ENCODE results near the gene GBGT1.

DNA sequence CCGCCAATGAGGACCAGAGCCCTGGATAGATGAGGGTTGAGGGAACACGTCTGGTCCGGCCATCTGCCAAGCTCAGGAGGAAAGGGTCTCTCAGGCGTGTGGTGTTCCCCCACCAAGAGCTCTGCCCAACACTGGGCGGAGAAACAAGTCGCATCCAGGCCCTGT is 1.5 kb downstream of the RALGDS start:
- PRO-cap, result no peak

DNA sequence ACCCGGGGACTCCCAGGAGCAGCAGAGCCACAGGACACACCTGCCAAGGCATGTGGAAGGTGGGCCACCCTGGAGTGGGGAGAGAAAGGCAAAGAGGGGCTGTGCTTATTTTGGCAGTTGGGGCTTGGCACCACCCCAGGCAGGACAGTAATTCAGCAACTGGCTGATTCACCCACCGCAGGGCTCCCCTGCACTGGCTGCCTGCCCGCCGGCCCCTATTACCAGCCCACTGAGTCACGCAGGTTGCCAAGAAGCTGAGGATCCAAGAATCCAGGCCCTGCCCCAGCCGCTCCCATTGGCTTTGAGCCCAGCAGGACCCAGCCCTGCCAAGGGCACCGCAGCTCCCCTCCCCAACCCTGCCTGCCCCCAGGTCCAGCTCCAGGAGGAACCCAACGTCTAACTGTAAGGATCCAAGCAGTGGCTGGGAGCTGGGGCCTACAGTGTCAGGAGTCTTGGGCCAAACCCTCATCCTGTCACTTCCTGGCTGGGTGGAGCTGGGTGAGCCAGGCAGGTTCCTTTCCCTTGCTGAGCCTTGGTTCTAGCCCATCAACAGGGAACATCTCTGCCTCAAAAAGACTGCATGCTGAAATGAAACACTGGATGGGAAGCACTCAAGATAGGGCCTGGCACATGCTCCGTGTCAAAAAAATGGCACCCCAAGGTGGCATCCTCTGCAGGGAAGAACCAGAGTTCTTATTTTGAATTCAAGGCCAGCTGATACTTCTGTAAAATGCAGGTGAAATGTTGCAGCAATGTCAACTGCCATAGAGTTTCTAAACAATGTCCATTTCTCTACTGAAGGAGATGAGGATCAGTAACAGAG is 14.4 kb upstream of the RALGDS start:
- PRO-cap, result no peak

DNA sequence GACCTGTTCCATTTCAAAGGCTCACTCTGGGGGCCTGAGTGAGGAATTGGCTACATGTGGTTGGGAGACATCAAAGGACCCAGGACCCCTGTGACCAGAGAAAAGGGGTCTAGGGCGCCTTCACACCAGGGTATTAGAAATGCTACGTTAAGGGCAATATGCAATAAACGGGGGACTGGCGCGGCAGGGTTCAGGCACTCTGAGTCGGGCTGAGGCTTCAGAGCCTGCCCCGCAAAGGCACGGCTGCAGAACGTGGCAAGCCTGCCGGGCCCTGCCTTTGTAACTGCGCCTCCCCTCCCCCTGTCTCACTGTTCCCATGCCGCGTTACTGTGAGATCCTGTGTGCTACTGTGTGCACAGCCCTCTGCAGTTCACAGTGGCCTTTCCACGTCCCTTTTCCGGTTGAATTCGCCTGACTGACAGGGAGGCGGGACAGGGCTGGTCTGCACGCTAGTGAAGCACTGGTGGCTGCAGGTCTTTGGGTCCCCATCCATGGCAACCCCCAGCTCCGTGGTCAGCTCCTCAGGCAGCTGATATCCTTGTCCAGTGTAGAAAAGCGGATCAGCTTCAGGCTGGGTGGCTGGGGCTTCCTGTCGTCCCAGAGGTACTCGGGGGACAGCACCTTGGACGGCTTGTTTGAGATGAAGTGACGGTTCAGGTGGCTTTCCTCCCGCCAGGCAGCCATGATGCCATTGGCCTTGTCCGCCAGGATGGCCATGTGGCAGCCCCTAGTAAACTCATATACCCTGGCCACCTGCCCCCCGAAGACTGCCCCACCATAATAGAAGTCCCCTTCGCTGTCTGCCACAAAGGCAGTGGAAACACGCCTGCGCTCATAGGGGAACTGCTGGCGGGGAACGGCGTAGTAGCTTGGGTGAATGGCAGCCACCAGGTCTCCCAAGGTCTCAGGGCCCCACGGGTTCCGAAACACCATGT is 10.4 kb downstream of the GBGT1 start:
- PRO-cap, result no peak

- PRO-cap, result bidirectional peak, plus-strand start at chr9:133164047, minus-strand start at chr9:133163914
Measured at GRCh38 chr9:133163278-133164321, at the start of gene GBGT1. Gene GBGT1 (minus strand): TSS chr9:133163914.

- PRO-cap, result no peak
Measured at GRCh38 chr9:133278591-133279183, 57.3 kb downstream of the SURF6 start.

GRCh38 chr9:133361244-133362244 is 5.2 kb downstream of the SURF2 start:
- PRO-cap, result no peak

DNA sequence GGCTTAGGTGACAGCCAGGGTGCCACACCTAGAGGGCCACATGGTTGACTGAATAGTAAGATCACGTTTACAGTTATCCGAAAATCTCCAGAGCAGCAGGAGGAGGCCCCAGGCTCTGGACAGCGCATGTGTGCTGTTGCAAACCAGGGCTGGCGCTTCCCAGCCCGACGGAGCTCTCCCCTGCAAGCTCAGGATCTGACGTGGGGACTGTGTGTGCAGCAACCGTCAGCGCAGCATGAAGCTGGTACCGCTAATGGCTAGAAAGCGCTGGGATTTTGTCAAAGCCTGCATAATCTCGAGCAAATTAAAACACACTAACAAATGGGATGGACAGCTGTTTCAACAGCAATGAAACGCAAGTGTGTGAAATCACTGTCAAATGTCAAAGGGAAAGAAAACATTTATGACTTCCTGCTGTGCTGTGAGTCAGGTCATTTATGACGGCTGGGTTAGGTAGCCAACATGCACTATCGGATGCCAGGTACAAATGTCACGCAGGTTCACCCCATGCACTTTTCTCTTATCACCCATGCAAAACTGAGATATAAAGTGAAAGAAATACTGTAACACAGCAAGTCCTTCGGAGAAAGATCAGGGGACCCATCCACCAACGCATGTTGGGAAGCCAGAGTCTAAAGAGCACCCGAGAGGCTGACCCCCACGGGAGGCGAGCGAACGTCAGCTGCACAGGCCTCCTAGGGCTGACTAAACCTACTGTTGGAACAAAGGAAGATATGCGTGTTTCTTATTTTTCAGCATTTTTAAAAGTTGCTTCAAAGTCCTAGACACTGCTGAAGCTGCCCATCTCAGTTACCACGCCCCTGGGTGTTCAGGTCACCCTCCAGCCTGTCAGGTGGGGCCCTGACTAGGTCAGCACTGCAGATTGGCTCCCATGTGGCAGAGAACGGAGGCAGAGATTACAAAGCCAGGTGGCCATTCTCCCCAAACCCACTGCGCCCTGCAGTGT is 7.3 kb downstream of the SURF4 start:
- PRO-cap, result no peak

- PRO-cap, result no peak
Measured at GRCh38 chr9:133371250-133372427, 4.2 kb downstream of the SURF4 start.

DNA sequence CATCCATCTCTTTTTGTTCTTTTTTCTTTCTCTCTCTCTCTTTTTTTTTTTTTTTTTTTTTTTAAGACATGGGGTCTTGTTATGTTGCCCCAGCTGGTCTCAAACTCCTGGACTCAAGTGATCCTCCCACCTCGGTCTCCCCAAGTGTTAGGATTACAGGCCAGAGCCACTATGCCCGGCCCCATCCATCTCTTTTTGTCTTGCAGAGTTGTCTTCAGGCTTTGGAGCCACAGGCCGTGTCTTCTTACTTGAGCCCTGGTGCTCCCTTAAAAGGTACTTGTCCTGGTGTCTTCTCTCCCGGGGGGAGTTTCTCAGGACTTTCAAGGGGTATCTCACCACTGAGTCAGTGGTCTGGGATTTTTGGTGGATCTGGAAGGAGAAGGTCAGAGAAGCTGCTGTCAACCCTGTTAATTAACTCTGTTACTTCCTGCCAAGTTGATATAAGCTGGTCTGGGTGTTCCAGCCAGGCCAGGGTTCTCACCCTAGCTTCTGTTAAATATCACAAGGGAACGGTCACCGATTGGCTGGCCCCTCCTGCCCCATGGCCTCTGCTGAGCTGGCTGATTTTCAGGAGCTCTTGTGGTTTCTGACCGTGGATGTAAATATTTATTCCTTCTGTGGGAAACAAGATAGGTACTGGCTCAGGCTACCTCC is 855 bp downstream of the ADAMTS13 start:
- PRO-cap, result no peak

DNA sequence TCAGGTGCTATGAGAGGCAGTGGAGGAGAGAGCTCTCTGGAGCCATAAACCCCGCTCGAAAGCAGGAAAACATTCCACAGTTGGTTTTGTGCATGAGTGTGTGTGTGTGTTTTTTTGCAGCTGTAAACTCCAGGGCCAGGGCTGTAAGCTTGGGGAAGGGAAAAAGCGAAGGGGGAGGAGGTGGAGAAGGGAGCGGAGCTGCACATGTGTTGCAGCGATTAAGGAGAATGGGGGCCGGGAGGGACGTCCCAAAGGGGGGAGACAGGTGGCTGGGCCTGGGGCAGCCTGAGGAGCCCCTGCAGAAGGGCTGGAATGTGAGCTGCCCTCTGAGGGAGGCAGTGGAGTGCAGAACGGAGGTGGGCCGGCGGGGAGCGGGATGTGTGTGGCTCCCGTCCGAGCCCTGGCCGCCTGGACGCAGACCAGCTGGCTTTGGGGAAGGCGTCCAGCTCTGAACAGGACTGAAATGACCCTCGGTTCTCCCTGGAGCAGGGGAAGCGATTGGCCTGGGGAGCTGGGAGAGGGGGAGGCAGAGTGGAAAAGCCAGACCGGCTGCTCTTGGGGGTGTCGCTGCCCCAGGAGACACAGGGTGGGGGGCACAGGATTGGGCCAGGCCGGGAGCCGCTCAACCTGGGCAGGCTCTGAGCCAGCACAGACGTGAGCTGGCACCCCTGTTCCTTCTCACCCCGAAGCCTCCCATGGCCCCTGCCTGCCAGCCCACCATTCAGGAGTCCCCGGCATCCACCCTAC is 2.8 kb upstream of the MYMK start:
- PRO-cap, result no peak

- PRO-cap, result no peak
Measured at GRCh38 chr9:133539072-133539884, 4.8 kb downstream of the ADAMTSL2 start.

DNA sequence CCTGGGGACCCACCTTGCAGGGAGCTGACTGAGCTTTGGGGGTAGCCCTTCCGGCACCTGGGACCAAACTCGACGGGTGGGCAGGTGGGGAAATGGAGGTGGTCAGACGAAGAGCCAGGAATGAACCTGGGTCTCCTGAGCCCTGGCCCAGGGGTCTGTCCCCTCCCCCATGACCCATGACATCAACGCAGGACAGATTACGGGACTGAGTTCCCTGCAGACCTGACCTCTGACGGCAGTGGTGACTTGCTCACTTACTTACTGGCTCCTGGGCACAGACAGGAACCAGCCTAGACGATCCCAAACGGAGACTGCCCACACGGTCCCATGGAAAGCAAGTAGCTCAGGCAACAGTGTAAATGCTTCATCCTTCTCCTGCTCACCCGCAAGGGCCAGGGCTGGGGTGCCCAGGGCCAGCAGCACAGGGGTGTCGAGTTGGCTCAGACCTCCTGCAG is 5.4 kb downstream of the ADAMTSL2 start:
- PRO-cap, result no peak

- PRO-cap, result no peak
Measured at GRCh38 chr9:133568001-133568372, 33.5 kb downstream of the ADAMTSL2 start.

- PRO-cap, result no peak
Measured at GRCh38 chr9:133655771-133656959, 20.0 kb downstream of the DBH start.

- PRO-cap, result no peak
Measured at GRCh38 chr9:133715728-133716386, 22.3 kb downstream of the SARDH start.

DNA sequence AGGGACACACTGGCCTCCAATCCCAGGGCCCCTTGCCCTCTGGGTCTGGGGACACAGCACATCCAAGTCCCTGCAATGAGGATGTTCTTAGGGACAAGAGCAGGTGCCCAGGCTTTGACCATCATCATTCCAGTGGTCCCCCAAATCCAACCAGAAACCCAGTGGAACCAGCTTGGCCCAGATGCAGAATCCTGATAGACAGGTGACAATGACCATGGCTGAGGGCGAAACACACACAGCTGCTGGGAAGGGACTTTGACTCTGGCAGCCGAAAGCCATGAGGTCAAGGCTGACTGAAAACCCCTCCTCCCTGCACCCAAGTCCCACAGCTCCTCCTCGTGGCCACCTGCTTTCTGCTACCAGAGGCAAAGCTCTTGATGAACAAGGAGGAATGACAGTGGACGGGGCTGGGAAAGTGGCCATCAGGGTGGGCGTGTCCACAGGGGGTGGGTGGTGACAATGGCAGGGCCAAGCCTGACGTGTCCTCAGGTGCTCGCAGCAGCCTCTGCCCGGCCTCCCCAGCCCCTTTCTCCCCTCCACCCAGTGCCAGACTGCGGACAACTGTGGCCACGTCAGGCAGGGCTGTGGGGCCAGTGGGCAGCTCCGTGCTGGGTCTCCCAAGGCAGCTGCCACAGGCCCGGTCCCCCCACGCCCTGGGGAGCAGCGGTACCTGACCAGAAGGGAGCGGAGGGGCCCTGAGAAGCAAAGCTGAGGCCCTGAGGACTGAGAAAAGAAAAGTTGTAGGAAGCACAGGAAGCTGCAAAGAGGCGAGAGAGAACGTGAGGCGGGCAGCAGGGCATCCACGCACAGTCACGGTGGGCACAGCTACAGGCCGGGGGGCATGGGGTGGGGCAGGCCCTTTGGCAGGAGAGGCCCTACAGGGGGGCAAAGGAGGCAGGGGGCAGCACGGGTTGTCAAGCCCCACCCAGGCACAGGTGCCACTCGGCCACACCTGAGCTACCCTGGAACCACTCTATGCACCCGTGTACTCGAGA is 30.9 kb upstream of the SARDH start:
- PRO-cap, result no peak

GRCh38 chr9:133805453-133806270 is 67.5 kb upstream of the SARDH start:
- PRO-cap, result no peak

DNA sequence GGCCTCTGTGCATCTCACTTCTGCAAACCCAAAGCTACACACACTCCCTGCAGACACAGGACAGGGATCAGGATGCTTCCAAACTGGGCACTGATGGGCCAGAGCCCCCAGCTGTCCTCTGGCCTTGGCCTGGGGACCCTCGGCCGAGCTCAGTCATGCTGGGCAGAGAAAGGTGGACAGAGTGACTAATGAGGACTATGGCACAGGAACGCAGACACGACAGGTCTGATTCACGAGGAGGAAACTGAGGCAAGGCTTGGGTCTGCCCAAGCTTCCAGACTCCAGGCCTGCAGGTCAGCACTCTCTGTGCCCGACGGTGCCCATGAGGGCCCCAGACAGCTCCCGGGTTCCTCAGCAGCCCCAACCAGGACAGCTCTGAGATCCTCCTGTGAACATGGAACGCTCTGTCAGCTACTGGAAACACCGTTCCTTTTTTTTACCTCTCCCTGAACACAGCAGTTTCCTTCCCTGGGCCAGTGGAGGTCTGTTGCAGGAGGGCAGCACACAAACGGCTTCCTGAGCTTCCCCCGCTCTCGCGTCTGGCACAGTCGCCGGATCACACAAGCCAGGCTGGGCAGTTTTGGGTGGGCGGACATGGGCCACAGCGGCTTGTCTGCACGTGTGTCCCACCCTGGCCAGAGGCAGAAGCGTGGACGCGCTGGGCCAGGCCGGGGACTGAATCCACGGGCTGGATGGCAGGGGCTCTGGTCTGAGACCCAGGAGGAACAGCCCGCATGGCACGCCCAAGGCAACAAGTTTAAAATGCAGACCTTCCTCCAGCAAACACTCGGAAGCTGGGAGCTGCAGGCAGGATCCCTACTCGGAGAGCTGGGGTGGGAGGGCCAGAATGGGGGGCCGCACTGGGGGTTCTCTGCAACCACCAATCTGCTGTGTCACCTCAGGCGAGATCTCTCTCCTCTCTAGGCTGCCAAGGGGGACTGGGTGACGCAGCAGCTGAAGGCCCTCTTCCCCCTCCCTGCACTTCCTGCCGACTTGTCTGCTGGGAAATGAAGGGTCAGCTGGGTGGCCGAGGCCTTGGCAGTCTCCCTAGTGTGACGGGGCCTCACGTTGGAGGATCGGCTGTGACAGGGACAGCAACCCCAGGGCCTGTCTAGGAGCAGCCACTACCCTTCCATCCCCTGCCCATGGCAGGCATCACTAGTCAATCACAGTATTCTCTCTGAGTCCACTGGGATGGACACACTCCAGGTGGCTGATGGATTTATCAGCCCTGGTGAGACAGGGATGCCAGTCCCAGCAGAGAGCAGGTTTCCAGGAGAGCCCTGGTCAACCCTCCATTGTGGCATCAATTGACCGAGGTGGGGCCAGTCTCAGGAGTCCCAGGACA is 106.9 kb upstream of the SARDH start:
- PRO-cap, result bidirectional peak, plus-strand start at position 1,066 of the sequence, minus-strand start at position 922 of the sequence

GRCh38 chr9:133865366-133866246 is 126.5 kb downstream of the VAV2 start:
- PRO-cap, result no peak

- PRO-cap, result no peak
Measured at GRCh38 chr9:133960250-133961150, 31.6 kb downstream of the VAV2 start.

All from aorta (tissue), 1 donor.